Glomerular endothelial cell (primary cell): ENCODE results near the genes CXCL6 and AREG.

DNA sequence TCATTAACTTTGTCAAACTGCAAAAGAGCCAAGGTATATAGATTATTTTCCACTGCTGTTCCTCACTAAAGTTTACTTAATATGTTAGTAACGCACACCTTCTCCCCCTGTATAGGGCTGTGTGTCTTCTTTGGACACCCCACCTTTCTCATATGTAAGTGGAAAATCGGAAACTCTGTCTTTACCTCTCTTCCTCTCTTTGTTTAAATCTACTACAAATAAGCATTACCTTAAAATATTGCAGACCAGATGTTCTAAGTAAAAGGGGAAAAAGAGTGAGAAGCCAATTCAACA lies 348 bp upstream of the GC start:
- RAMPAGE, long total RNA, result no peak

- RAMPAGE, long total RNA, result no peak
Measured at GRCh38 chr4:73068317-73068935, 1.1 kb downstream of the COX18 start.

- RAMPAGE, long total RNA, result no peak
Measured at GRCh38 chr4:73343283-73343844, 60.7 kb upstream of the ALB start.

DNA sequence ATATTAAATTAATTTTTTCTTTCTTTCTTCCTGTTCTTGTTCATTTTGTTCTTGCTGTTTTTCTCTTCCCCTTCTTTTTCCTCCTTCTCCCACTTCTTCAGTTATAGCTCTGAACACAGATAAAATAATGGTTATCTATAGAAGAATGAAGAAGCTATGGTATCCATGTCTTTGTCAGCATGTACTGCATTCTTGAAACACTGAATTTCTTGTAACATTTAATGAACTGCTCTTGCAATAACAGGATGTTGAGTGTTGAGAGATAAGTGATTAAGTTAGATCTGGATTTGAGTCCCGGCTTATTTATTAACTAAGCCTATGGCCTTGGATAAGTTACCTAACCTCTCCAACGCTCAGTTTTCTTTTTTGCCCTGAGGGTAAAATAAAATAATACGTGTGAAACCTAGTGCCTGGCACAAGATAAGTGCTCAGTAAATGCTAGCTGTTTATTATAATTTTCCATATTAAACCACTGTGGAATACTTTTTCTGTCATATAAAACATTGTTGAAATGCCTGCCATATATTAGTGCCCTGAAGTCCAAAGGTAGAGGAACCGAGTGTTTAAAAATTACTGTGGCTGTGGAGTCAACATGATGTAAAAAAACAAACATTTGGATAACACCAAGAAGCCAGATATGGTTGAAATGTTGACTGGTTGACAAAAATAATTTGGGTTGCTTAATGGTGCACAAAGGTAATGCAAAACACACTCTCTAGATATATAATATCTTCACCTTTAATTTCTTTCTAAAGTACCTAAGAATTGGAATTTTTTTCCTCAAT lies 58.6 kb upstream of the ALB start:
- RAMPAGE, long total RNA, result no peak

DNA sequence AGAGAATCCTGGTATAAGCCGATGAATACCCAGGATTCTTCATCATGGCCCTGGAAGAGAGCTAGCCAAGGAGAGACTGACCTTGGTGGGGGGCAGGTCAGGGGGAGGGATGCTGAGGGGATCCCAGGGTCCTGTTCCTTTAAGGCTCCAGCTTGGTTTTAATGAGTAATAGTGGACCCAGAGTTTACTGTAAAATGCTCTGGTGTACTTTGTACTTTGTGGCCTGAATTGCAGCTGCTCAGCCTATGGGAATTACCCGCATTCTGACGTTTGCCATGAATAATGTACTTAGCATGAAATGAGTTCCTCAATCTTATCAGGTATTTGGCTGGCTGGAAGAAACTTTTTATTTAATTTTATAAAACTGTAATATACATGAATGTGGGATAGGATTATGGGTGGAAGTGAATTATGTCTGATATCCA lies 16.8 kb downstream of the RASSF6 start:
- RAMPAGE, long total RNA, result no peak

DNA sequence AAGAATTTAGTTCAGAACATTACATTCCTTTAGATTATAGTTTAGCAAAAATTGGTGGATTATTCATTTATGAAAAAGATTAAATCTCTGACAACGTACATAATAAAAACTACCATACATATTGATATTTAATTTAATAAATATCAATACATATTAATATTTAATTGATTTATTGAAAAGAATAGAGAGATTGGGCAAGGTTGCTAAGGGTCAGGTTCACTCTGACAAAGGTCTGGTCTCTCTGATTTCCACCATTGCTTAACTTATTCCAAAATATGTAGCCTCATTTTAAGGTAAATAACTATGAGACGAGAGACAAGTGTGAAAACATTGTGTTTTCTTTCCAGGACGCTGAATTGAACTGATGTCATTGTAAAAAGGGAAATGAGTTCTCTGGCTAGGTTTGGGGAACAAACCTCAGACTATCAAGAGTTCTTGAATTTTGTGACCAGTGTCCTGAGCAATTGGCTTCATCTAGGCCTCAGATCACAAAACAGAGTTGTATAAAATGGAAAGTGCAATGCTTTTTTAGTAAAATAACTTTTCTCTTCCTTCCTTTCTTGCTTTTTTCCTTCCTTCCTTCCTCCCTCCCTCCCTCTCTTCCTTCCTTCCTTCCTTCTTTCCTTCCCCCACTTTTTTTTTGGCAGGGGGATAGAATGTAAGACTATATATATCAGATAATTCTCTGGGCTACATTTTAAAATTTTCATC lies 31.0 kb upstream of the CXCL8 start:
- RAMPAGE, long total RNA, result no peak

DNA sequence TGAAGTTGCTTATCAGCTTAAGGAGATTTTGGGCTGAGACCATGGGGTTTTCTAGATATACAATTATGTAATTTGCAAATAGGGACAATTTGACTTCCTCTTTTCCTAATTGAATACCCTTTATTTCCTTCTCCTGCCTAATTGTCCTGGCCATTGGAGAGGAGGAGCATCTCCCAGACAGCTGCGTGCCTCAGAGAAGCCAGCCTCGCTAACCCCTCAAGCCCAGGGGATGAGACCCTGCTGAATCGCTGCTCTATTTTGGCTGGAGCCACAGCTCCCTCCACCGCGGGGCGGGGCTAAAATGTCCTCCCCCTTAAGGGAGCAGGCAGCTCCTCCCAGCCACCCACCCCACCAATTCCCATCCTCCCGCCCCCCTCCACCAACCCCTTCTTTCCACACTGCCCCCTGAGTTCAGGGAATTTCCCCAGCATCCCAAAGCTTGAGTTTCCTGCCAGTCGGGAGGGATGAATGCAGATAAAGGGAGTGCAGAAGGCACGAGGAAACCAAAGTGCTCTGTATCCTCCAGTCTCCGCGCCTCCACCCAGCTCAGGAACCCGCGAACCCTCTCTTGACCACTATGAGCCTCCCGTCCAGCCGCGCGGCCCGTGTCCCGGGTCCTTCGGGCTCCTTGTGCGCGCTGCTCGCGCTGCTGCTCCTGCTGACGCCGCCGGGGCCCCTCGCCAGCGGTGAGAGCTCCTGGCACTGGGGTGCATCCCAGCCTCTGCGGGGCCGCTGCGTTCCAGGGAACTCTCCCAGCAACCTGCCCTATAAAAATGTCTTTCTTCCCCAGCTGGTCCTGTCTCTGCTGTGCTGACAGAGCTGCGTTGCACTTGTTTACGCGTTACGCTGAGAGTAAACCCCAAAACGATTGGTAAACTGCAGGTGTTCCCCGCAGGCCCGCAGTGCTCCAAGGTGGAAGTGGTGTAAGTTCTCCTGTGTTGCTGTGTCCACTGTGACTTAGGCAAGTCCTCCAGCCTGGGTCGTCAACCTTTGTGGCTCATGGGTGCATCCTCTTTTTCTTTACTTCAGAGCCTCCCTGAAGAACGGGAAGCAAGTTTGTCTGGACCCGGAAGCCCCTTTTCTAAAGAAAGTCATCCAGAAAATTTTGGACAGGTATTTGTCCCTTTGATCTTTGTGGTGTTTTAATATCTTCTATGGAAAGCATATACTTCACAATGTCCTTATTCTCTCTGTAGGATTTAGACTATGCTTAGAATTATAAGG lies at the start of gene CXCL6:
TSS of gene CXCL6 (plus strand) at position 505 of the 1,224 bp plus-strand sequence.
- RAMPAGE, long total RNA, result start-site peak on the plus strand centred at position 499 of the sequence, 15 bp wide, 29 and 19 reads in 2 replicates

DNA sequence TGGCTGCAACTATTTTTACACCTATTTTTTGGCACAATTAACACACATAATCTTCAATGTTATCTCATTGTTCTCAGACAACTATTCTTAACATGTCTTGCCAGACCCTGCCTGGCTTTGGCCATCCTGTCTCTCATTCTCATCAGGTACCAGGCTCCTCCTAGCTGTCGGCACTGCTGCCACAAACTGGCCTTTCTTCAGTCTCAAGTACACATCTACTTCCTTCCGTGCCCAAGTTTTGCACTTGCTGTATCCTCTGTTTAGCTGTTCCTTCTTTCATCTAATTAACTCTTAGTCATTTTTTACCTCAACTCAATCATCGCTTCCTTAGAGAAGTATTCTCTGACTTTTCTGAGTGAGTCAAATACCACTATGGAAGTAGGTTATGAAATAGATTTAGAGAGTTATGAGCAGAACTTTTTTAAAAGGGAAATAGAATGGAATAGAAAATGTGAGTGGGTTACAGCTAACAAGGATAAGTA lies 19.7 kb downstream of the CXCL3 start:
- RAMPAGE, long total RNA, result no peak

GRCh38 chr4:74108919-74109463 lies 10.0 kb upstream of the CXCL2 start:
- RAMPAGE, long total RNA, result no peak

- RAMPAGE, long total RNA, result no peak
Measured at GRCh38 chr4:74109464-74109893, 10.5 kb upstream of the CXCL2 start.

- RAMPAGE, long total RNA, result no peak
Measured at GRCh38 chr4:74157180-74157528, 764 bp upstream of the MTHFD2L start.

GRCh38 chr4:74158955-74159344 lies 1.0 kb downstream of the MTHFD2L start:
- RAMPAGE, long total RNA, result no peak

GRCh38 chr4:74161262-74161962 lies 3.5 kb downstream of the MTHFD2L start:
- RAMPAGE, long total RNA, result no peak

DNA sequence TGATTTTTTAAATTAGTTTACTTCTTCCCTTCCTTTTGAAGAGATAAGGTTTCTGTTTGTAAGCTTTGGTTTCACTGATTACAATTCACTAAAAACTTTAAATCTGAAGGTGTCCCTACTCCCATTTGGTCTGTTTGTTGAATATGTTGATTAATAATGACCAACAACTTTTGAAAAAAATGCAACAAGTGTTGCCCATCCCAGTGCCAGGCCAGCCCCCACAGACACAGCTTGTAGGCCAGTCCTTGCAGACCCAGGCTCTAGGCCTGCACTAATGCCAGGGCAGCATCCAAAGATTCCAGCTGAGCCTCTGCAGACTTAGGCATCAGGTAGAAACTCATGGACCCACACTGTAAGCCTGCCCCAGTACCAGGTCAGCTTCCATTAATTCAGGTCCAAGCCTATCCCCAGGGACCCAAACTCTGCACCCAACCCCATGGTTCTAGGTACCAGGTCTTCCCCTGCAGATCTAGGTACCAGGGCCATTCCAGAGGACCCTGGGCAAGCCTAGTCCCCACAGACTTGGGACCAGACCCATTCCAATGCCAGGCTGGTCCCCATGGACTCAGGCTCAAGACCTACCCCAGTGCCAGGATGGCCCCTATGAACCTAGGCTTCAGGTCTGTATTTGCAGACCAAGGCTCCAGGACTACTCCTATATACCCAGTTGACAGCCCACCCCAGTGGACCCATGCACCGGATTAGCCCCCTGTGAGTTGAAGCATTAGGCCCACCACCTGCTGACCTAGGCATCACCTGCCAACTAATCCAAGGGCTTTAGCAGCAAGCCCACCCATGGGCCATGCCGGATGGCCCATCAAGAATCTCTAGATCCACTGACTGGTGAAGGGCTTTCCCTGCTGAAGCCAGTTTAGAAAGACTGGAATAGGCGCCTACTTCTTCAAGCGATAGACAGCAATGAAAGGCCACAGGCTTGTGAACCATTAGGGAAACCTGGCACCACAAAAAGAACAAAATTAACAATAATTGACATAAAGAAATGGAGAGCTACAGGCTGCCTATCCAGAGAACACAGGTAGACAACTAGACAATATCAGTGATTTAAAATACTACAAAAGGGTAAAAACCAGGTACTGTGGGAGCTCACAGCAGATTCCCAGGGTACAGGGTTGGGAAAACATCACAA lies 8.9 kb downstream of the MTHFD2L start:
- RAMPAGE, long total RNA, result no peak

GRCh38 chr4:74444638-74445930 lies at the start of gene AREG:
TSS of gene AREG (plus strand) at chr4:74445136.
- RAMPAGE, long total RNA, result no peak

- RAMPAGE, long total RNA, result no peak
Measured at GRCh38 chr4:74532253-74532551, 87.3 kb downstream of the AREG start.

- RAMPAGE, long total RNA, result no peak
Measured at GRCh38 chr4:74659527-74660241, 134.6 kb downstream of the BTC start.

GRCh38 chr4:74944189-74944895 lies 11.4 kb downstream of the PARM1 start:
- RAMPAGE, long total RNA, result no peak

- RAMPAGE, long total RNA, result no peak
Measured at GRCh38 chr4:75327557-75327983, 186.6 kb downstream of the RCHY1 start.

DNA sequence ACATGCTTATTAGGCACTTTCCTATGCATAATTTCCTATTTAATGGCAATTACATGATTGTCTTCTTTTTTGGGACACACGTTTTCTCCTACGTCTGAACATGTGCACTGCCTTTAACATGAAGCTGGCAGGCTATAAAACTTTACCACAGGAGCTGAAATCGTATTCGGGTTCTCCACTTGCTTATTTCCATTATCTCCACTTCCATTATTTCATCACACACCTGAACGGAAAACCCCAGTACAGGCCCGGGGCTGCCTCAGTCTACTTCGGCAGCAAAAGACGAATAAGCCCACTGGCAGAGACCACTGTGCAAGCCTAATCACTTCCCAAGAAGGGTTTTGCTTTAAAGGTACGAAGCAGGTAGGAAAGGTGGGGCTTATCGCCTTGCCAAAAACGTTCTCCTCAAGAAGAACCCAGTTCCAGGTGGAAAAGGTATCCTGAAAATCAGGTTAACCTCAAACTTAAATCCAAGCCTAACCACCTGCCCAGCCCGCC lies 507 bp downstream of the RCHY1 start:
- RAMPAGE, long total RNA, result no peak